GM06990 (cell line): ENCODE results near the gene CABYR.

GRCh38 chr18:22186247-22186626 is 16.8 kb downstream of the GATA6 start:
- RRBS = no CpG with 5 or more reads among the region's 4 CpGs

GRCh38 chr18:22214627-22215407 is 45.4 kb downstream of the GATA6 start:
- RRBS = no CpG with 5 or more reads among the region's 11 CpGs

DNA sequence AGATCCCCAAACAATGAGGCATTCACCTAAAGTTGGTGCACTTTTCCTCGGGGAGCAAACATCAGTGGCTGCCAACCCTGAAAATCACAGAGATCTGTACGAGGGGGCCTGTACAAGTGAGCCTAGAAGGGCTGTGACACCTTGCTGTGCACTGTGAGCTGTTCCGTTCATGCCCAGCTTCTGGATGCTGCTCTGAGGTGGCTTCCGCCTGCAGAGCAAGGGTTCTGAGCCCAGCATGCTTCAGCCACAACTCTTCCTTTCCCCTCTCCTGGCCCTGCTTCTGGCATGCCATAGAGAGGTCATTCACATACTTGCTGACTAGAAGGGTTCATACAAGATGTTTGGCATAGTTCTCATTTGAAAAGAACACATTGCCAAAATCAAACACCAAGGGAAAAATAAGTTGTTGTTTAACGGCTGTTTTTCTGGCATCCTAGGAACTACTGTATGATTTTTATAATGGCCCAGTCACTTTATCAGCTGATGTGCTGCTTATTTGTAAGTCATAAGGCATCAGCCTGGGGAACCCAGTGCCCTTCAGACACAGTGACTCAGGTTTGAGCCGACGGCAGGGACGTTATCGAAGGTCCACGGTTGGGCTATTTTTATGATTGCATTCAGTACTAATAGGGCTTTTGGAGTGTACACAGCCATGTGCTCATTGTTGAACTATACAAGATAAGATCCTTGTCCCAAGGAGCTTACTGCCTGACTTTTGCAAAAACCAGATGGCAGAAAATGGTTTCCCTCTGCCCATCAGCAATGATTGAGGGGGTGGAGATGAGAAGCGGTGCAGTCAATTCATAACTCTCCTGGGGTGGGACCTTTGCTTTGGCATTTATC is 53.9 kb upstream of the CTAGE1 start:
- RRBS = no CpG with 5 or more reads among the region's 11 CpGs

- RRBS = no CpG with 5 or more reads among the region's 3 CpGs
These were observed 74.4 kb upstream of the CTAGE1 start for GRCh38 chr18:22492129-22492460.

DNA sequence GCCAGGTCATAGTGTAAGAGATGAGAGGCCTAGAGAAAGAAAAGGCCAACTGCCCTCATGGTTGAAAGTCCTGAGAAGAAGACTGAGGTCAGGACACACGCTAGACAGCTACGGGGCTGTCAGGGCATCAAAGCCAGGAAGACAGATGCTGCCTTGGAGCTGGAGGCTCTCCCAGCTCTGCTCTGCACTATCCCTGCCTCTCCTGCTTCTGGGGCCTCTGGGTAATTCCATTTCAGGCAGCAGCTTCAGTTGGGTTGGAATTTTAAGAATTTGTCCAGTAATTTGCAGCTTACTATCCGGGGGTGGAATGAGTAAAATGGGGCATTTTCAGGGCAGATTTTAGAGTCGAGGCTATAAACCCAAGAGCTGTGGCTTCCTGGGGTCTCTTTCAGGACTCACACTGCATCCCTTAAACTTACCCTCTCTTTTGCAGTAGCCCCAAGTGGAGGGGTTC is 76.2 kb upstream of the CTAGE1 start:
- RRBS = no CpG with 5 or more reads among the region's 4 CpGs

- RRBS = no CpG with 5 or more reads among the region's 6 CpGs
These were observed 129.2 kb upstream of the CTAGE1 start for GRCh38 chr18:22546931-22547281.

DNA sequence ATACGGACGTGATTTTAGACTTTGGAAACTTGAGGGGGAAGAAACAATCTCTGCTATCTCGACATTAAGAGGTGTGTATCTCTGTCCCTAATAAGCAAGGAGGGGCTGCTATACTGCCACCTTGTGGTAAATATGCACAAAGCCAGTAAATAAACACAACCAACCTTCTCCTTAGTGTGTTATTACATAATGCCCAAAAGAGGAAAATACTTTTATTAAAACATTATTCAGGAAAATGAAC is 228.8 kb upstream of the RBBP8 start:
- RRBS = no CpG with 5 or more reads among the region's 3 CpGs

GRCh38 chr18:22710789-22711810 is 222.0 kb upstream of the RBBP8 start:
- RRBS = no CpG with 5 or more reads among the region's 11 CpGs

DNA sequence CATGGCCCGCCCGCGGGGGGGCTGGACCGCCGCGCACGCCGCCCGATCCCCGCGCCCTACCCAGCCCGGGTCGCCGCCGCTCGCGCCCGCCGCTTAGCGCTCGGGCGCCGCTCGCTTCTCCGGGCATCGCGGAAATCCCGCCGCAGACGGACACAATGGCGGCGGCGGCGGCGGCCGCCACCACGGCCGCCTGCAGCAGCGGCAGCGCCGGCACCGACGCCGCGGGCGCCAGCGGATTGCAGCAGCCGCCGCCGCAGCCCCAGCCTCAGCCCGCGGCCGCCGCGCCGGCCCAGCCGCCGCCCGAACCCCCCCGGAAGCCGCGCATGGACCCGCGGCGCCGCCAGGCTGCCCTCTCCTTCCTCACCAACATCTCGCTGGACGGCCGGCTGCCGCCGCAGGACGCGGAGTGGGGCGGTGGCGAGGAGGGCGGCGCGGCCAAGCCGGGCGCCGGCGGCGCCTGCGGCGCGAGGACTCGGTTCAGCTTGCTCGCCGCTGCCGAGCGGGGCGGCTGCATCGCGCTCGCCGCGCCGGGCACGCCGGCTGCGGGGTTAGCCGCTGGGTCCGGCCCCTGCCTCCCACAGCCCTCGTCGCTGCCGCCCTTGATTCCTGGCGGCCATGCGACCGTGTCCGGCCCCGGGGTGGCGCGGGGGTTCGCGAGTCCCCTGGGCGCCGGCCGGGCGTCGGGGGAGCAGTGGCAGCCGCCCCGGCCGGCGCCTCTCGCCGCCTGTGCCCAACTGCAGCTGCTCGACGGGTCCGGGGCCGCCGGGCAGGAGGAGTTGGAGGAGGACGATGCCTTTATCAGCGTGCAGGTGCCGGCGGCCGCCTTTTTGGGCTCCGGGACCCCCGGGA is 547 bp downstream of the CABLES1 start:
- RRBS = 3% methylated on average over 103 of the region's 138 CpGs

- RRBS = no CpG with 5 or more reads among the region's 6 CpGs
These were observed 19.4 kb downstream of the CABLES1 start for GRCh38 chr18:23154599-23155117.

- RRBS = no CpG with 5 or more reads among the region's 9 CpGs
These were observed 123.0 kb downstream of the CABLES1 start for GRCh38 chr18:23258299-23258673.

DNA sequence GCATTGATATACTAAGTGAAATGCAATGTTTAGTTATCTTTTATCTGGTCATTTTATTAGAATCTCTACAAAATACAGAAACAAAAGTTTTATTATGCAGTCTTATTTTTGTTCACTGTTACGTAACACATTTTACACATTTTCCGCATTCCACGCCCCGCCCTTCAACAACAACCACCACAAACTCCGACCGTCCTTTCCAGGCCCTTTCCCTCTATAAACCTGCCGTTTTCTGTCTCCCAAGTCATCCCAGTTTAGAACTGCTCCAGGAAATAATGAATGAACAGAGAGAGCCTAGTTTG is 479 bp upstream of the RIOK3 start:
- RRBS = no CpG with 5 or more reads among the region's 7 CpGs

- RRBS = 88% methylated on average over 2 of the region's 10 CpGs
These were observed 7.7 kb downstream of the NPC1 start for GRCh38 chr18:23578484-23579122.

DNA sequence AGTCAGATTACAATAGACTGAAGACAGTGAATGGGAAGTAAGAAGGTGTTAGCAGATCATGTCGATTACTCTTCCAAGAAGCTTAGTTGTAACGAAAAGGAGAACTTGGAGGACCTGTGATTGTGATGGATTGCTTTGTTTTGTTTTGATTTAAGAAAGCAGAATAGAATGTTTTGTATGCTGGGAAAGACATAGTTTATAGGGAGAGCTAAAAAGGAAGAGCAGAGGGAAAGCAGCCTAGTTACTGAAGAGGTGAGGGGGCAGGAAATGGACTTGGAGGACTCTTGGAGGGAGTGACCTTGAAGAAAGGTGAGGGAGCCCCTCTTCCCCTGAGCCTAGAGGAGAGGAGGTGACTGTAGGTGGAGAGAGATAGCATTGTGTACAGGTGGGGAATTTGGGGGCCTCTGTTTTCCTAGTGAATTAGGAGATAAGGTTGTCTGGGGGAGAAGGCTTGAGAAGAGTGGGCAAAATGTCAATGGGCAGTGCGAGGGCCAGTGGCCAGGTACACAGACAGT is 49.1 kb upstream of the TTC39C start:
- RRBS = no CpG with 5 or more reads among the region's 3 CpGs

DNA sequence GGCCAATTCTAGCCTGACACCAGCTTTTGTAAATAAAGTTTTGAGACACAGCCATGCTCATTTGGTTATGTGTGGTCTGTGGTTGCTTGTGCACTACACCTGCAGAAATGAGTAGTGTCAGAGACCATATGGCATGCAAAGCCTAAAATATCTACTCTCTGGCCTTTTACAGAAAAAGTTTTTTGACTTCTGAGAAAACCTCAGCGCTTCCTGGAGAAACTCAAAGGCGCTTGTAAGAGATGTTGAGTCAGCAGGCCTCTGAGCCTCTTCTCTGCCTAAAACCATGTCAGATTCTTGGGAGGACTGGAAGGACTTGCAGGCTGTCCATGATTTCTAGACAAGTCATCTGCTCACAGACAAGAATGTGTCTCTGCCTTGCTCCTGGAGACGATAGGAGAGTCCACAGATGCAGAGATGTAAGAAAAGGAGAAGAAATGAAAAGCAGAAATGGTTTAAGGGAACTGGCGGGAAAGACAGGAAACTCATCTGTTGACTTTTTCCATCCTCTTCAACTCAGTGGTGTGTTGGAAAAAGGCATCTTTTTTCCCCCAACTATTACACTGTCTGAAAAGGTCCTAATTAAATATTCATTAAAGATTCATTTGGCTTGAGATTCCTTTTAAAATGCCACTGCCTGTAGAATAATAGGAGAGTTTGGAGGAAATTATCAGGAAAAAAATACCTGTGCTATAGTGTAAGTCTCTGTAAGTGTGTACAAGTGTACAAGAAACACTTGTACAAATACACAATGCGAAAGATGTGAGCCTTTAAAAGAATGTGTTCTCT is 5.3 kb downstream of the TTC39C start:
- RRBS = no CpG with 5 or more reads among the region's 5 CpGs

DNA sequence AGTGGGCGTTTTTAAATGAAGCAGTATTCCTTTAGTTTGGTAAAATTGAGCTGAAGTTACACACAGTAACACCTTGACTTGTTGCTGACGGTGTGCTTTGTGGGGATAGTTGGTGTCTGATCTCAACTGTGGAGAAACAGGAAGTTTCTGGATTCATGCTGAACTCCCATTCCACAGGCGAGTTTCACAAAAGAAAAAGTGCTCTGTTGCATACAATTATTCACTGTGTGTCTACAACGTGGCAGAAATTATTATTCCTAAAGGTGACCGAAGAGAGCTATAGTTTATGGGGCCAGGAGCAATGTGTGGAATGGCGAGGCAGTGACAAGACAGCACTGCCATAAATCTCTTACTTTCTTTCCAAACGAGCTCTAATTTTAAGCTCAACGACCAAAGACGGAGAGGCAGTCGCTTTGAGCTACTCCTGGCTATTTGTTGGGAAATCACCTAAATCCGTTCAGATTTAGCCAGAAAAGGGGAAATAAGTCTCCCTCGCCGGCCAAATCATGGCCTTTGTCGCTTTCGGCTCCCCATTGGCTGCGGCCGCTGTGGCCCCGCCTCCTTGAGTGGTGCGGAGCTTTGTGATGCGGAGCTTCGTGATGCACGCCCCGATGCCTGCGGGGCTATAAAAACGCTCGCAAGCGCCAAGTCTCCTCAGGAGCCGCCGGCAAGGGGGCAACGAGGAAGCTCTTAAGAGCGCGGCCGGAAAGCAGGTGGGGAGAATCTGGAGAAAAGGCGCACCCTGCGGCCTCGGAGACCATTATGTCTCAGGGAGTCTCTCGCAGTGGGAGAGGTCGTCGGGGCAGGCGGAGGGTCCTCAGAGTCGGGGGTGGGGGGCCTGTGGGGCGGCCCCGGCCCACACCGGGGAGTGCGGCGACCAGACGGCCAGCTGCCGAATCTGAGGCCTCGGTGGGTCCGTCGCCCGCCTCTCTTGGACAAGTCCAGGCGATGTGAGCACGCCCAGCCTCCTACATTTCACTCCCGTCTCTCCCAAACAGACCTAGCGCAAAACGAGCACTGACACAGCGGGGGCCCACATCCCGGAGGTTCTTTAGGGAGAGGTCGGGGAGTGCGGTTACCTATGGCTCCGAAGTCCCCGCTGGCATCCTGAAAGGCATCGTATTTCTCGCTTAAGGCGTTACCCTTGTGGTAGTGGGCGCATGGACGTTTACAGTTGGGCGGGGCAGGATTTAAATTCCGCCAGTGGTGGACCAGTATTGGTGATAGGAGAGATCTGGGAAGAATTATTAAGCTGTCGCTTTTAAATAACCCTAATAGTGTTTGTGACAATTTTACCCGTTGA is at the start of gene CABYR:
CABYR (plus strand) TSS at position 657 of the 1,303 bp plus-strand sequence.
- RRBS = no CpG with 5 or more reads among the region's 72 CpGs

DNA sequence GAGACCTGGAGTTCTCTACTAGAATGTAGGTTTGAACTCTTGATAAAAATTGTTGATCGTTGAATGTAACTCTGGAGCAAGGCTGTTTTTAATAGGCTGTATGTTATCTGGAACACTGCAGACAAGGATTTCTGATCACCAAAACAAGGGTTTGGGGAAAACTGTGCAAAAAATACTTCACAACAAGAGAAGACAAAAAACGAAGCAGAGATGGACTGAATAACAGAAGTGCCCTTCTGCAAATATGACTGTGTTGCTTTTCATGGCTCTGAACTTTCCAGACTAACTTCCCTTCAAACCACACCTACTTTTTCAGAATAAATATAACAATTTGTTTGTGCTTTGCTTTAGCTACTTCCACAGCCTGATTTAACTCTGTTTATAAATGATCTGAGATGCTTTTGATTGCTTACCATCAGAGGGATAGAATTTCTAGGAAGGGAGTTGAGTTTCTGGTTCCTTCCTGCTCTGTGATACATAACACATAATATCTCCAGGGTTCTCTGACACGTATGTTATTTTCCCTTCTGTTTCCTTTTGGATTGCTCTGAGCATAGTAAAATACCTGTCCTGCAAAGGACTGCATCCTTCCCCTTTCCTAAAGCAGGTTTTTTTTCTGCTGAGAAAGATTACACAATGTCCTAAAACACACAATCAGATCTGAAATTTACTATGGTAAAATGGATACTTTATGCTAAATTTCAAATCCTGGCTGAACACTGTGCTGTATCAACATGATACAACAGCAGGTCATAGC is 75.9 kb downstream of the CABYR start:
- RRBS = no CpG with 5 or more reads among the region's 3 CpGs

DNA sequence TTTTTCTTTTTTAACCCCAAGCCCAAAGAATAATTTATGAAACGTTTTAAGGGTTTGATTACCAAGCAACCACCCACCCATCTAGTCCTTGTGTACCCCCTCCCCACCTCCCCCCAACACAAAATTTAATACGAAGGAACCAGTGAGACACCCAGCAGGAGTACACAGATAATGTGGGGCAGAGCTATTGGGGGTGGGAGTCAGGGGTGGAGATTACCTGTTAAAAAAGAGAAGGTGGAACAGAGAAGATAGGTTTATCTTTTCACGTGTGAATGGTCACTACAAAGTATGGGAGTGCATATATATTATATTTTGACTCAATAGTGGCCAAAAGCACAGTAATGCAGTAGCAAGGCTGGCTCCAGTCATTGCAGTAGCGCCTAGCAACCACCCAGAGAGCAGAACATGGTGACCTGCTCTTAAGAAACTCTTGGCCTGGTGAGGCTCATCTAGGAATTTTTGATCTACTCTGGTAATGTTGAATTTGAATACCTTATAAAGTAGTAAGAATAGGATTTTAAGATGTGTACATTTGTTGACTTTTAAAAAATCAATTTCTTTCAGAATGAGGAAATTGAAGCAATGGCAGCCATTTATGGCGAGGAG is 988 bp downstream of the IMPACT start:
- RRBS = no CpG with 5 or more reads among the region's 5 CpGs